ENCODE measurements around a stretch of chr12.

DNA sequence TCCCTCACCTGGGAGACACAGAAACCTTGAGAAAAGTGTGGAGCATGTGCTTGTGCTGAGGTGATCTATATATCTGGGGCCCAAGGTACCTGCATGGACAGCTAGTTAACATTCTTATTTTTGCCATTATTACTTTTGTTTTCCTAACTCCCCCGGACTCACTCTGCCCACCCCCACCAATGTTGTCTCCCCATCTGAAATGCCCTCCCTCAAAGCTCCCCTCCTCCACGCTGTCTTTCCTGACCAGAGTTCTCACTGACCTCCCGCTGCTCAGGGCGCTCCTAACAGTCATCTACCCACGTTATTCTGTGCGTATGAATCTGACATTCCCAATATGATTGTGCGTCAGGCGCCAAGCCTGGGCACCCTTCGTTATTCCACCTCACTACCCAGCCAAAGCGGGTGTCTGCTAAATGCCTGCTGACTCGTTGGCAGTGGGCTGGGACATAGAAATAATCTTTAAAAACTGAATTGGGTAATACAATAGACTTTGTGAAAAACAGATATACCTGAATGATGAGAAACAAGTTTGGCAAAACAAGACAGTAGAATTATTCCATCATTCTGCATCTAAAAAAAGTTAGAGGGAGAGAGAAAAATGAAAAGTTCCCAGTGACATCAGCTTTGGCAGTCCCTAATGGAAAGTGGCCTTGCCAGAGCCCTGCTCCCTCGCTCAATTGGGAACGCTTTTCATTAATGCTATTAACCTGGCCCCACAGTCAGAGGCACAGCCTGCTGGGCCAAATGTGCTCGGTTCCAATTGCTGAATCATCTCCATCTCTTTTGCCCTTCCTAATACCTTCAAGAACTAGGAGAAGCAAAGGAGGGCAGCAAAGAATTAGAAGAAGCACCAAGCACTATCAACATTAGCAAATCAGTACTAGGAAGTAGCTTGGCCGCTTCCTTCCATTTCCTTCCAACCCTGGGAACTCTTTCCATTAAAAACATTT is 74.0 kb upstream of the PLXNC1 start:
- RRBS = no CpG with 5 or more reads among the region's 15 CpGs

- RRBS = no CpG with 5 or more reads among the region's 2 CpGs
Observed at GRCh38 chr12:94204913-94205322, 56.5 kb downstream of the PLXNC1 start.

- RRBS = no CpG with 5 or more reads among the region's 17 CpGs
Observed at GRCh38 chr12:94262078-94262858, 113.9 kb downstream of the PLXNC1 start.

- RRBS = no CpG with 5 or more reads among the region's 4 CpGs
Observed at GRCh38 chr12:94586563-94586972, 63.8 kb downstream of the TMCC3 start.

DNA sequence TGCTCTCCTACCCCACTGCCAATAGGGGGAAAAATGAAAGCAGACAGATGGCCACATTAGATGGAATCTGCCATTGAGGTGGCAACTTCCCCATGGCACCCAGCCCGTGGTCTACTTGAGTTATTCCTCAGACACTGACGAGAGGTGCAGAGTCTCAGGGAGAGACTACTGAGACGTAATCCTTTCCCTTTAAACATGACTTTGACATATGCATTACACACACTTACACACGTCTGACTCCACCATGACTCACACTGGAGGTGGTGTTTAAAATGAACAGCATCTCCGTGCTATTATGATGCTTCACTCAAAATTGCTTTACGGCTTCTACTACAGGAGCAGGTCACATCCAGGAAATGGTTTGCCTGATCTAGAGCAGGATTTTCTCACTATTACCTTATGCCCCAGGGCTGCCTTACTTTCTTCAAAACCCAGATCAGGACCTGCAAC is 31.4 kb downstream of the TMCC3 start:
- RRBS = no CpG with 5 or more reads among the region's 6 CpGs

- RRBS = 24% methylated on average over 35 of the region's 96 CpGs
Observed at GRCh38 chr12:94649071-94650276, 883 bp downstream of the TMCC3 start.

GRCh38 chr12:94805678-94806195 is 155.4 kb upstream of the TMCC3 start:
- RRBS = no CpG with 5 or more reads among the region's 2 CpGs

DNA sequence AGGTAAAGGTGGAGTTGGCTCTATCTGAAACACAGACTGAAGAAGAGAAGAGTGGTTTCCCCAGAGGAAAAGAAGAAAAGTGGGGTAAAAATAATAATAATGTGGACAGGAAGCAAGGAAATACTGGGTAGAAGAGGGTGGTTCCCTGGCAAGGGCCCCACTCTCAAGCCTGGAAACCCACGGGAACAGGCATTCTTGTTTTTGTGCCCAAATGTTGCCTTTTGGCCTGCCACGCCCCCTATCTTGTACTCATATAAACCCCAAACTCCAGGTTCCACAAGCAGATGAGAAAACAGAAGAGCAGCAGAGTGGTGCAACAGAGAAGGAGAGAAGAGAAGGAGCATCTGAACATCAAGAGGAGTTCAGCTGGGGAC is 51.2 kb downstream of the NDUFA12 start:
- RRBS = no CpG with 5 or more reads among the region's 2 CpGs

DNA sequence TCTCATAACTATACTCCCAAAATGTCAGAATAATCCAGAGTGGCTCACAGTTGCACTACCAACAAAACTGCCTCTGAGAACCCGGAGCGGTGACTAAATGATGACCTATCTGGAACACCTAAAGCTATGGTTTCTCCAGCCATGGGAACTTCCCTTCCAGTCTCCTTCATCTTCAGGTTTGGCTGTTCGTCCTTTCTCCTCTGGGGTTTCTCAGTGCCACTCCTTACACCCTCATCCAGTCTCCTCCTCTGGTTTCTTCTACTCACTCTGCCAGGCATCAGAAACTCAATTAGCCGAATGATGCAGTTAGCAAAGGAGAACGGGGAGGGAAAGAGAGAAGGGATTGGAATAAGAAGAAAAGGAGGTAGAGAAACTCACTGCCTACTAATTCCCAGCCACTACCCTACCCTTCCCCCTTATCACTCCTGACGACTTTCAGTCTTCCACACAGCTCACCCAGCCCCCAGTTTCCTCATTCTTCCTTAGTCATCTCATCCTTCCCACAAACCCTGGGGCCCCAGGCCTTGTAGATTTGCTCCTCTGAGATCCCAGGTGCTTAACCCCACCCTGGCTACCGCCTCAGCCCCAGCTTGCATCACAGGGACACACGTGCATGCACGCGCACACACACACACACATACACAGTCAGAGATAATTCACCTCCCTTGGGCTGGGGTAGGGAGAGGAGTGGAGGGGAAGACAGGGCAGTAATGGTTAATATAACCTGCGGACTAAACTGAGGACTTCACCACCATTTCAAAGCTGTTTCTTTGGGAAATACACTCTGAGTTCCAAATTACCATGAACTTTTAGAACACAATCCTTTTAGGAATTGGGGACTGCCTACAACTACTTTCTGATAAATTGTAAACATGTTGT is 12.9 kb downstream of the FGD6 start:
- RRBS = no CpG with 5 or more reads among the region's 11 CpGs

- RRBS = no CpG with 5 or more reads among the region's 12 CpGs
Observed at GRCh38 chr12:95209101-95210060, 7.9 kb downstream of the FGD6 start.

- RRBS = 4% methylated on average over 6 of the region's 37 CpGs
Observed at GRCh38 chr12:95217987-95218619, 496 bp downstream of the VEZT start.

DNA sequence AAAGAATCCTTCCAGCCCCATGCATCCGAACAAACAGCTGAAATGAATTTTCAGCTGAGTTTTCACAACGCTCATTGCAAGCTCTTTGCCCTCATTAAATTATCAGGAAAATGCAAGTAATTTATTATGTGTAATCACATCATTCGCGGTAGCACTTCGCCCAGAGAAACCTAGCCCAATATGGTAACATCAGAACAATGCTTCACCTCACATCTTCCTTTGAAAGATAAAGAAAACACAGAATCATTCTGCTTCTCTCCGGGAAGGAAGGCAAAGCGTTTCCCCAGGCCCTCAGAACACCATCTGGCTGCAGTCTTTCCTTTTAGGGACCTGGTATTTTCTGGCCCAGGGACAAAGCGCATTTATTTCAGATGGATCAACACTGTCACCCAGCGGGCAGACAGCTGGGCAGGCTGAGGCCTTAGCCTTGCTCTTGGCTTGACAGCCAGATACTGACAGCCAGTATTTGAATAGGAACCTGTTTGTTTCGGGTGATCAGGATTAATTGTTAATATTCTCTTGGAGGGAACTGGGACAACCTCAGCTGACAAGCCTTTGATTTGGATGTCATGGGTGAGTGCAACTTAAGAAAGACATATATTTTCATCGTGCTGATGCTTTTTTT is 118.8 kb downstream of the VEZT start:
- RRBS = no CpG with 5 or more reads among the region's 11 CpGs

DNA sequence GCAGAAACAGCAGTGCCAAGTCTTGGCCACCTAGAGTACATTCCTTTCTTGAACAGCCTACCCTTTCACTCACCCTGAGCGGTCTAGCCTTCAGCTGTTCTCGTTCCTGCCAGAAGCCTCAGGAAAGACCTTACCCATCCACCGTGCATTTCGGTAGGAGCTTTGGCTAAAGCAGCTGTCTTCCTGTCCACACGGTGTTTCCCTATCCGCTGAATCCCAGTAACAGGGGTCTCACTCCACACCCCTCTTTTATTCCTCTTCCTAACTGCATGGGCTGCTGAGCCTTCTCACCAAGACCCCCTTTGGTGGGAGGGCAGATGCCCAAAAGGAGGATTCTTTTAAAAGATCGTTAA is 88.6 kb upstream of the METAP2 start:
- RRBS = no CpG with 5 or more reads among the region's 7 CpGs

DNA sequence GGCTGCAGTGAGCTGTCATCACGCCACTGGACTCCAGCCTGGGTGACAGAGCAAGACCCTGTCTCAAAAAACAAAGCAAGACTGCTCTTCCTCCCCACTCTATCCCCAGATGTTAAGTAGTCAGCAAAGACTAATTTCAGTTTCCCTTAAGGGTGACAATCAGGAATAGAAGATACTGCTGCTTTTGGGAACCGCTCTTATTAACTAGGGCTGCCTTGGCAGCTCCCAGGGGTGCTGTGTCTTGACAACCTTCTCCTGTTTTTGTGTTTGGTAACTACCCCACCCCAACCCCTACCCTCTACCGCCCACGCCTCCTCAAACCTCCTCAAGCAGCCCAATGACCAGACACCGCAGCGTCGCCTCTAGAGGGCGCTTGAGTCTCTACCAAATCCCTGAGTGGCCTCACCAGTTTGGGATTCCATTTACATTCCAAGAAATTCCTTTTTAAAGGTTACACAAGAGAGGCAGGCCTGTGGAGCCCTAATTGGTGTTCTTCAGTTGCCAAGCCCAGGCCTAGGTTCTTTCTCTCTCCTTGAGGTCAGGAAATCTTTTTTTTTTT is 72.2 kb upstream of the USP44 start:
- RRBS = no CpG with 5 or more reads among the region's 8 CpGs

GRCh38 chr12:95694223-95694689 is 96.3 kb downstream of the NTN4 start:
- RRBS = no CpG with 5 or more reads among the region's 9 CpGs

DNA sequence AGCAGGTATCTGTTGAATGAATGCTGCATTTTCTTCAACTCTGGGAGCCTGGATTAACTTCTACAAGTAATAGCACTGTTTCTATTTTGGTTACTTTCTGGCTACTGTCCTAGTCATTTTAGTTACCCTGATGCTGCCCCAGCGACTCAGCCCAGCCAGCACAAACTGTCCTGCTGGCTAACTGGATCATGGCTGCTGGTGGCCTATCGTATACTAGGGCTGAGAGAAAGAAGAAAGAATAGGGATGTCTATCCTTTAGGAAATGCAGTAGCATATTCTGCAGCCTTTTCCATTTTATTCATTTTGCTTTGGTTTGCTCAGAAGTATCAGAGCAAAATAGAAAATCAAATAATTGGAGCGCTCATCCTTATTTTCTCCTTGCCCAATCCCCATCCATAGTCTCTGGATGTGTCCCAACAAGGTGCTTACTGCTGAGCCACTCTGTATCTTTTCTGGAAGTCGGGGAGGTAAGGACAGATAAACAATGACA is 53.8 kb downstream of the NTN4 start:
- RRBS = no CpG with 5 or more reads among the region's 4 CpGs

DNA sequence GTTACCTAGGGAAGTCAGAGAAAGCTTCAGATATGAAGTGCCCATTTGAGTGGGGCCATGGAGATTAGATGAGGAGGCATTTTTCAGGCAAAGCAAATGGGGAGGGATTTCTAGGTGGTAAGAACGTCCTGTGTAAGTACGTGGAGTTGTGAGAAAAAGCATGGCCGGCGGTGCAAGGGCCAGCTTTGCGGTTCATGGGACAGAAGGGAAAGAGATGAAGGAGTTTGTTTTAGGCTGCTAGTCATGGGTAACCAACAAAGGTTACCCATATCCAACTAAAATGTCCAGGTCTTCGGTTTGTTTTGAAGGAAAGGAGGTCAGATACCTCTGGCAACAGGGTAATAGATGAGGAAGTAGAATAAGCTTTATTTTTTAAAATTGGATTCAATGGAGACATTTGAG is 10.1 kb upstream of the SNRPF start:
- RRBS = no CpG with 5 or more reads among the region's 6 CpGs

GRCh38 chr12:95859972-95860355 is 1.2 kb downstream of the SNRPF start:
- RRBS = no CpG with 5 or more reads among the region's 5 CpGs

- RRBS = no CpG with 5 or more reads among the region's 6 CpGs
Observed at GRCh38 chr12:95960284-95960773, 17.2 kb downstream of the AMDHD1 start.

DNA sequence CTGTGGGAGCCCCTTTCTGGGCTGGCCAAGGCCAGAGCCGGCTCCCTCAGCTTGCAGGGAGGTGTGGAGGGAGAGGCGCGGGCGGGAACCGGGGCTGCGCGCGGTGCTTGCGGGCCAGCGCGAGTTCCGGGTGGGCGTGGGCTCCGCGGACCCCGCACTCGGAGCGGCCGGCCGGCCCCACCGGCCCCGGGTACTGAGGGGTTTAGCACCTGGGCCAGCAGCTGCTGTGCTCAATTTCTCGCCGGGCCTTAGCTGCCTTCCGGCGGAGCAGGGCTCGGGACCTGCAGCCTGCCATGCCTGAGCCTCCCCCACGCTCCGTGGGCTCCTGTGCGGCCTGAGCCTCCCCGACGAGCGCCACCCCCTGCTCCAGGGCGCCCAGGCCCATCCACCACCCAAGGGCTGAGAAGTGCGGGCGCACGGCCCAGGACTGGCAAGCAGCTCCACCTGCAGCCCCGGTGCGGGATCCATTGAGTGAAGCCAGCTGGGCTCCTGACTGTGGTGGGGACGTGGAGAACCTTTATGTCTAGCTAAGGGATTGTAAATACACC is 73.5 kb upstream of the LTA4H start:
- RRBS = no CpG with 5 or more reads among the region's 40 CpGs